ENCODE measurements around a stretch of chr9.

DNA sequence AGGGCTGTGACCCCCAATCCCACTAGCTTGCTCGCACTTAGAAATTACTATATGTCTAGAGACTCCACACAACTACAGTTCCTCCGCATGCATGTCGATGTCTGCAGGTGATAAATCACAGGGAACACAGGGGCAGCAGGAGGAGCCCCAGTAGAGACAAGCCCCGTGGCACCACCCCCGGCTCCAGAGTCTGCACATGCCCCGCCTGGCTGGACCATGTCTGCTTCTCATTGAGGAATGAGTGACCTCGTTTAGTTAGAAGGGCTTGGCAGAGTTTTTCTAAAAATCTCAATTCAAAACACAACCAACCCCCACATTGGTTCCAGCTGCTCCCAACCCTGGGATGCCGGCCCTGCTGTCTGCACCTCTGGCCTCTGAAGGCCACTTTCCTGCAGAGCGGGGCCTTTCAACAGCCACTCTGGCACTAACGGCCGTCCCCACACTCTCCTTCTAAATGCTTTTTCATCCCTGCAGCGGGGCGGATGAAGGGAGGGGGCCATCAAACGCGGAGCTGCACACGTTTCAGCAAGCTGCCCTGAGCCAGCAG lies 106.4 kb downstream of the ROR2 start:
- RRBS = no CpG with 5 or more reads among the region's 16 CpGs

DNA sequence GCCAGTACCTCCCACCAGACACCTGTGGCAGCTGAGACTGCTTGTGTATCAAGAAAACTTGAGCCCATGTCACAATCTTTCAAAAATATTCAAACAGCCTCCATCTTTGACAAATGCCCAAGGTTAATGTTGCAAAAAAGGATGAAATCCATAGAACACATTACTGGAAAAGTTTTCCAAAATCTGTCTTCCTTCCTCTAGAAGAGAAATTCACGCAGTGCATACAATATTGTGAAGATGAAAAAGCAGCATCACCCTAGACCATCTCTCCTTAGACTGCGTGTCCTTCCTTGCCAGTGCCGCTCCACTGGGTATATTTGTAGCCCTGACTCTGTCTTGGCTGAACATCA lies 54.1 kb downstream of the ROR2 start:
- RRBS = no CpG with 5 or more reads among the region's 3 CpGs

GRCh38 chr9:91943364-91944119 lies 6.5 kb downstream of the ROR2 start:
- RRBS = no CpG with 5 or more reads among the region's 6 CpGs

GRCh38 chr9:92074436-92075786 lies 40.3 kb downstream of the SPTLC1 start:
- RRBS = no CpG with 5 or more reads among the region's 16 CpGs

GRCh38 chr9:92076363-92077053 lies 38.7 kb downstream of the SPTLC1 start:
- RRBS = no CpG with 5 or more reads among the region's 6 CpGs

GRCh38 chr9:92141111-92141568 lies 25.9 kb upstream of the SPTLC1 start:
- RRBS = 20% methylated on average over 19 of the region's 44 CpGs

DNA sequence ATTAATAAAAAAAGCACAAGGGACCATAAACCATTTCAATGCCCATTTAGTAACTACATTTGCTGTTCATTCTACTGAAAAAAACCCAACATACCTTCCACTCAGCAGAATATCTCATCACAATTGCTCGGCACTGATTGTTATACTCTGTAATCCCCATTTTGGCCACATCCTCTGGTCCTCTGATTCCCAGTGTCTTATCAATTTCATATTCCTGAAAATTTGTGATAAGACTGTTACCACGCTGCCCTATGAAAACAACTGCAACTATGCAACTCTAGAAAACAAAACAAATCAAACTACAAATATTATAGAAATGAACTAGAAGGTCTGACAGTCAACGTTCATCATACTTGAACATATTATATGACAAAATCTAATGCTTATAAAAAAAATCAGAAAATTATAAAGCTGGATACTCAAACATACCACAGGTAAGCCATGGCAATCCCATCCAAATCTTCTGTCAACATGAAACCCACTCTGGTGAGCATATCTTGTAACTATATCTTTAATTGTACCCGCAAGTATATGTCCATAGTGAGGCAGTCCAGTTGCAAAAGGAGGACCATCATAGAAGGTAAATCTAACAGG lies 5.7 kb downstream of the IARS1 start:
- RRBS = no CpG with 5 or more reads among the region's 4 CpGs

DNA sequence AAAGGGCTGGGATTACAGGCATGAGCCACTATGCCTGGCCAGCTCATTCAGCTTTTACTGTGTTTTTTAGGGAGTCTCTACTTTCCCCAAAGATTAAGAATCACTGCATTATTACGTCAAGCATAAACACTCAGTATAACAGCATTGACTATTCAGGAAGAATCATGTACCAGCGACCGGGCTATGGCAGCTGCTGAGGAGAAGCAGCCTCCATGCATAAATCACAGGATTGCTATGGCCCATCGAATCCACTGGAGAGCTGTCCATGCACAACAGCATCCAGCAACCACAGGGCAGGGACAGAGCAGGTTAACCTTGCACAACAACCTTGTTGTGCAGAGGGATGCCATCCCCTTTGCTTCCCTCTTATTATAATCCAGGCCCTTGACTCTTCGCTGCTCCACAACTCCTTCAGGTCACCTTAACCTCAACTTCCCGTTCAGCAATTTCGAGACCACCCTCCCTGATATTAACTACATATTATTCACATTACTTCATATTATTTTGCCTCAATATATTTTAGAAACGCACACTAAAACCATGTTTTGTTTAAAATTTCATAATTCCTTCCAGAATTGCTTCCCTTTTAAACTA lies 1.1 kb downstream of the IARS1 start:
- RRBS = no CpG with 5 or more reads among the region's 8 CpGs

- RRBS = no CpG with 5 or more reads among the region's 2 CpGs
These were observed 1.5 kb downstream of the ECM2 start for GRCh38 chr9:92534245-92534678.

- RRBS = no CpG with 5 or more reads among the region's 3 CpGs
These were observed 23.1 kb downstream of the FGD3 start for GRCh38 chr9:92970332-92970818.

DNA sequence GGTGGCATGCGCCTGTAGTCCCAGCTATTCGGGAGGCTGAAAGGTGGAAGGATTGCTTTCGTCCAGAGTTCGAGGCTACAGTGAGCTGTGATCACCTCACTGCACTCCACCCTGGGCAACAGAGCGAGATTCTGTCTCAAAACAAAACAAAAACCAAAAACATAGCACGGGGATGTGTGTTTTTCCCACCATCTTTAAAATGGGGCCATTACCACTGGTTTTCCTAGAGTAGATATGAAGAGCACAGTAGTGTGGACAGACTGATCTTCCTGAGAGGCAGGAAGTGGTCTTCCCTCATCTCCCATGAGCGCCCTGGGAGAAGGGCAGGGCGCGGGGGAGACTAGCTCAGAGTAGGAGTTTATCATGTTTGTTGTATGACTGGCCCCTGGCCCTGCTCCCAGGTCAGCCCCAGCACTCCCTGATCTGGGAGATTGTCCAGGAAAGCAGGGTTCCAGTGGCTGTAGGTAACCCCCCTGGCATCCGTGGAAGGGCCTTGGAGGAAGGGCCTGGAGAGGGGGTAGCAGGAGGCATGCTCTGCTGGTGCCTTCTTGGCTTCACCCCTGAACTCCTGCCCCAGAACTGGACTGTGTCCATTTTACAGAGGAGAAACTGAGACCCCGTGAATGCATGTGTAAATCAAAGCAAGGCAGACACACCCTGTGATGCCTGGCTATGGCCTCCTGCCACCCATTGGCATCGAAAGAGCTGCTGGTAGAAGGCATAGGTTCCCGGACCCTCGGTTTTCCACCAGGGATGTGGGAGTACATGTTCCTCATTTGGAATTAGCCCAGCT lies 2.4 kb downstream of the SUSD3 start:
- RRBS = no CpG with 5 or more reads among the region's 14 CpGs

- RRBS = no CpG with 5 or more reads among the region's 5 CpGs
These were observed 9.4 kb upstream of the CARD19 start for GRCh38 chr9:93086561-93087088.

GRCh38 chr9:93122564-93123348 lies 11.3 kb downstream of the NINJ1 start:
- RRBS = no CpG with 5 or more reads among the region's 19 CpGs

- RRBS = no CpG with 5 or more reads among the region's 19 CpGs
These were observed 1.8 kb downstream of the NINJ1 start for GRCh38 chr9:93132003-93132992.

DNA sequence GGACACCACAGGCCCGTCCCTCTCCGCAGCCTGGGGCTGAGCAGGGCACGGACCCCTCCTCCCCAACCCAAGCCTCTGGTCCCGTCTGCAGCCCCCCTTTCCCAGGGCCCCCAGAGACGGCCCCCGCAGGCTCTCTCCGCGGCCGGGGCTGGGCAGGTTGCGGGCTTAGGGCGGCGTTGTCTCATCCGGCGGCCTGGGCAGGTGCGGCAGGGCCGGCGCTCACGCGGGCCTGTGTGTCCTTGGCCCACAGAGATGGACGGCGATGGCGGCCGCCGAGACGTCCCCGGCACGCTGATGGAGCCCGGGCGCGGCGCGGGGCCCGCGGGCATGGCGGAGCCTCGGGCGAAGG lies 713 bp downstream of the WNK2 start:
- RRBS = 73% methylated on average over 16 of the region's 37 CpGs

DNA sequence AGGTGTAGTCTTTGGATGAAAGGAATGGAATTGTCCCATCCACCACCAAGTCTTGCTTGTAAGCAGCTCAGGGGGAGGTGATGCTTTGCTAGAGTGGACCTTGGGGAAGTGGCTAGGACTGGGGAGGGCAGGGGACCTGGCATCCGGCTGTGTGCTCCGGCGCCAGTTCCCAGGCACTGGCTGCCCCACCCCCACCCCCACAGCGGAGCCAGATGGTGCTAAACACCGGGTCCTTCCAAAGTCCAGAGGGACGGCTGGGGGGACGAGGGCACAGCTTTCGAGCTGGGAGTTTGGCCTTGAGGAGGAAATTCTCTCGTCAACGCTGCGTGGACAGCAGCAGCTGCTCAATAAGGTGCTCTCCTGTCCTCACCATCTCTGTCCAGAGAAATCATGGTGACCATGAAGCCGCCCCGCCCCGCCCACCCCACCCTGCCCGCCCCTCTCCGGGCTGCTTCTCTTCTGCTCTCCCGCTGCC lies 115.5 kb downstream of the WNK2 start:
- RRBS = 90% methylated on average over 6 of the region's 17 CpGs

- RRBS = no CpG with 5 or more reads among the region's 6 CpGs
These were observed 12.5 kb upstream of the FAM120AOS start for GRCh38 chr9:93465815-93466379.

DNA sequence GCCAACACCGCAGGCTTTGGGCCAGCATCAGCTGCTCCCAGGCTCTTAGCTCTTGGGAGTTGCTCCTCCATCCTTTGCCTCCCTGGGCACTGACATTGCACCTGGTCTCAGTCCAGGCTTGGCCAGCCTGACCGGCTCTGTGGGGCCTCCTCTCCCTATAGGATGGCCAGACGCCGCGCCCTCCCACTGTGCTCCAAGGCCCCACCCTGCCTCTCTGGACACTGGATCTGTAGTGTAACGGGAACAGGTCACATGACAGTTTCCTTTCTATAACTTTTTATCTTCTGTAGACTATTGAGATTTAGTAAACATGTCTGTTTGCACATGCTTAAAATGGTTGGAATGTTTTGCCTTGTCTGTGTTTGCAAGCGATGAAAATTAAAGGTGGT lies 57.9 kb upstream of the FAM120AOS start:
- RRBS = no CpG with 5 or more reads among the region's 7 CpGs

DNA sequence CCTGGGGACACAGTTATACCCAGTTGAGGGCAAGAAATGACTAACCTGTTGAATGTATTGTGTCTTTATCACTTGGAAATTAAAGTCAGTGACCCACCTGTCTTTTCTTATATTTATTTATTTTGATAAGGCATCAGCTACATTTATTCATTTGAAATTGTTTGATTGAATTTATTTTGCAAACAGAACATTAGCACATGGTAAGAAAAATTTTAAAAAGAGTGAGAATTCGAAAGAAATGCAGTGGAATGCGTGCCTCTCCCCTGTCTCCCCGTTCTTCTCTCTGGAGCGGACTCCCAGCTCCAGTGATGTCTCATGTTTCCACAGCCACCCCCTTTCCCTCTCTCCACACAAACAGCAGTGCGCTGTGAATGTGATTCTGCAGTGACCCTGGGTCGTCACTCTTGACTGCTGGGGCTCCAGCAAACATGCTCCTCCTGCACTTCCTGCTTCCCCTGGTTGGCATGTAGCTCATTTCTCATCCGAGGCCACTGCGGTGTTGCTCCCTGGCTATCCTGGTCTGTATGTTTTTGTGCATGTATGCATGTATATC lies 13.2 kb downstream of the PHF2 start:
- RRBS = no CpG with 5 or more reads among the region's 8 CpGs

DNA sequence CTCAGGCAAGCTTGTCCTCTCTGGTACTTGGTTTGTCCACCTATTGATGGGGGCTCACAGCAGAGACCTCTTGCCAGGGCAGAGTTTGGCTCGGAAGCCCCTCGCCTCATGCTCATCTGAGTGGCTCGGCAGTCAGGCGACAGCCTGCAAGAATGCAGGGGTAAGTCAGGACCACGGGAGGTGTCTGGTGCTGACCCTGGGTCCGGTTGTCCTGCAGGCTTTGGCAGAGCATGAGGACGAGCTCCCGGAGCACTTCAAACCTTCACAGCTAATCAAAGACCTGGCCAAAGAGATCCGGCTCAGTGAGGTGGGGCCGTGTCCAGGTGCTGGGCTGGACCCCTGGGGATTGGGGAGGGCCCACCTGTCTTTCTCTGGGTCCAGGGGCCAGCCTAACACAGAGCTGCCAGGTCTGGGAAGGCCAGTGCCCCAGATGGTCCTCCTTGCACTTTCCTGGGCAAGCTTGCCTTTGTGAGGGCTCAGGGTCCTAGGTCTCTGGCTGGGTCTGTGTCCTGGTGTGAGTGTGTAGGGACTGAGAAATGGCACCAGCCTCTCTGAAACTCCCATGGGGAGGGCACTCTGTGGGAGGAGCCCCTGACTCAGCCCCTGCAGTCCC lies 83.0 kb downstream of the PHF2 start:
- RRBS = 94% methylated on average over 3 of the region's 10 CpGs

All from HCT116 (cell line).